ENCODE measurements around a stretch of chr20.

DNA sequence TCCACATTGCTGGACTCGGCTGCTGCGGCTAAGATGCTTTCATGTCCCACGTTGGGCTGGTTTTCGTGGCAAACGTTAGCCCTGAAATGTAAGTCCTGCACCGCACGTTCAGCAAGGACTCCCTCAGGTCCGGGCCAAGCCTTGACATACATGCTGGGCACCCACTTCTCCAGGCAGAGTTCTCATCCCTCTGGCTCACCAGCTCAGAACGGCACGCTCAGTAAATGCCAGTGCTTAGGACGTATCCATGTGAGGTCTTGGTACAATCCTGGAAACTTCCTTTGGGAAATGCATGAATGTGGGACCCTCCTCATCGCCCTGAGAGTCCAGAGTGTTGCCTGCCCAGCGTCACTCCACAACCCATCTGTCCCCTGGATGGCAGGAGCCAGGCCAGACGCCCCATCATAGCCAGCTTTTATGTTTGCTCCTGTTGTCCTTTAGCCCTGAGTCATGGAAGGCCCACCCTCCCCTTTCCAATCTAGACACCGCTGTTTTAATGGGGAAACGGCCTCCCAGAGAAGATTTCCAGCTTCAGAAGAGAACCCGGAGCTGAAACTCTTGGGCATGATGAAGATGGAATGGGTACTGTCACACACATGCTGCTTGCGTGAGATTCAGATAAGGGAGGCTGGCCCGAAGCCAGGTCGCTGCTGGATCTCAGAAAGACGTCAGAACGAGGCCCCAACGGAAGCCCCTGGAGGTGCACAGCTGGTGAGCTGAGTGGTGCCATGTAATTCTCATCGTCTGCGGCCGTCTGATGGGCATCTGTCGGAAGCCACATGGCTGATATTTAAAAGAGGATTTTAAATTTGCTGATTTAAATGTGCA is 8.7 kb downstream of the SLCO4A1 start:
- PRO-cap, 2 experiments, result no peak in any of the 2 experiments

DNA sequence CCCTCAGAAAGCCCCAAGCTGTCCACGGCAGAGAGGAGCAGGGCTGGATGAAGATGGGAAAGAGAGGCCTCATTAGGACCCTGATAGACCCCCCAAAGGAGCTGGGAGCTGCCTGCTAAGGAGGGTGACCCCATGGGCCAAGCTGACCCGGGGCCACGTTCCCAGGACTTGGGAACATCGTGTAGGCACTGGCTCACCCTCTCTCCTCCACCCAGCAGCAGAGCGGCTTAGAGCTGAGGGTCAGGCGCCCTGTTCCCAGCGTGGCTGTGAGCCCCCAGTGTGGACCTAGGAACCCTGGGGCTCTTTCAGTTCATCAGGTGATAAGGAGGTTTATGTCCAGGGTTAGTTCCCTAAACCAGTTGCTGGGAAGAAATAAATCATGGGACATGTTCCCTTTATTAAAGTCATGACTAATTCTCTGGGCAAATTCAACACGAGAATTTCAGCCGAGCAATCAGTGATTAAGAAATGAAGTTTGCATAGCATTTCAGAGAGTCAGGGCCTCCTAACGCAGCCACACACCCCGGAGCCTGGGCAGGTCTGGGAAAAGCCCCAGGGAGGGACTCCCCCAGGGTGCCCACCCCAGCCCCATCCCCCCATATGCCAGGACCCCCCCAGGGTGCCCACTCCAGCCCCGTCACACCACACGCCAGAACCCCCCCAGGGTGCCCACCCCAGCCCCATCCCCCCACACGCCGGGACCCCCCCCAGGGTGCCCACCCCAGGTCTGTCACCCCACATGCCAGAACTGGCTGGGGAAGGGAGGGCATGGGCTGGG is 20.0 kb downstream of the SLCO4A1 start:
- PRO-cap, 2 experiments, result no peak in any of the 2 experiments

GRCh38 chr20:62772976-62773595 is 23.2 kb upstream of the MRGBP start:
- PRO-cap, 2 experiments, result no peak in any of the 2 experiments

- PRO-cap, 2 experiments, result peak in 2 of 2 experiments; most common minus-strand start chr20:62776921 (in 2)
Measured at GRCh38 chr20:62776281-62777349, 19.7 kb upstream of the MRGBP start.

DNA sequence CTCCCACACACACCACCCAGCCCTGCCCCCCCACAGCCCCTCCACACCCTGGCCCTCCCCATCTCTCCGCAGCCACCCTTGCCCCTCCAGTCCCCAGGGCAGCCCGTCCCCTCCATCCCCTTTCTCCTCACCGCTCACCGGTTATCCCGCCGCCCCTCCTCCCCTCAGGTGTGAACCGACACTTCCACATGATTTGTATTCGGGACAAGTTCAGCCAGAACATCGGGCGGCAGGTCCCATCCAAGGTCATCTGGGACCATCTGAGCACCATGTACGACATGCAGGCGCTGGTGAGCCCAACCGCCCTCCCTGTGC is 626 bp downstream of the MRGBP start:
- PRO-cap, 2 experiments, result no peak in any of the 2 experiments

- PRO-cap, 2 experiments, result no peak in any of the 2 experiments
Measured at GRCh38 chr20:62818271-62818881, 1.5 kb downstream of the COL9A3 start.

GRCh38 chr20:62837937-62839043 is 21.4 kb downstream of the COL9A3 start:
- PRO-cap, 2 experiments, result no peak in any of the 2 experiments

DNA sequence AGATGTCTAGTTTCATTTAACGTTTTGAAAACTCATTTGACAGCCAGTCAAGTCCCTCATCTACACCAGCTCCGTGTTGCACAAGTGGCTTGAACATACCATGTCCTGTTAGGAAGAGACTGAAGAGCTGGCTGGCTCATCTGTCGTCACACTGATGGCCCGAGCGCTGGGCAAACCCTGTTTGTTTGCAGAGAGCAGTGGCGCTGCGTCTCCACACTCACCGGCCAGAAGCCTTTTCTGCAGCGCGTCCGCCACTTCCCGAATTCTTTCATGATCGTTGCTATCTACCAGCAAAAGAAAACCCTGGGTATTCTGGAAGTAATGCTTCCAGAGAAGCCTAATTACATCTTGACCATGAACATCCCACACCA is 10.6 kb upstream of the TCFL5 start:
- PRO-cap, 2 experiments, result no peak in any of the 2 experiments

DNA sequence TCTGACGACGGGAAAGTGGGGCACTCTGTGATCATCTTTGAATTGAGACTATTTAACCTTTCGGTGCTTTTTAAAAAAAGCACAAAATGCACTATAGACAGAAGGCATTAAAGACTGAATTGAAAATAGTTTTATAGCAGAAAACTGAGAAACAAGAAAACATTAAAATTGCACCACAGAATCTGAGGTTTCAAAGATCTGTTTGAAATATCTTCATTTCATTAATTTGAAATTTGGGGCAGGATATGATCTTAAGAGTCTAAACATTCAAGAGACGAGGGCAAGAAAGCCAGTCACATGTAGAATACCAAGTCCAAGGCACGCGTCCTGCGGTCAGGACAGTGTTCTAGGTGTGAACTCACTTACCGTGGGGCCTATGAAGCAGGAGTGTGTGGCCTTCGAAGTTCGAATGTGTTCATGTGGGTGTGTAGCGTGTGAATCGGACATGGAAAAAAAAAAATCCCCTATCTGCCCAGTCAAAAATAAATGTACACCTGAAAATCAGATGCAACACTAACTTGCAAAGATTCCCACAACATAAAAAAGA is 21.3 kb downstream of the DIDO1 start:
- PRO-cap, 2 experiments, result peak in 1 of 2 experiments; most common minus-strand start position 196 of the sequence (in 1)

GRCh38 chr20:62924057-62925347 is 1.8 kb downstream of the DIDO1 start:
- PRO-cap, 2 experiments, result no peak in any of the 2 experiments

DNA sequence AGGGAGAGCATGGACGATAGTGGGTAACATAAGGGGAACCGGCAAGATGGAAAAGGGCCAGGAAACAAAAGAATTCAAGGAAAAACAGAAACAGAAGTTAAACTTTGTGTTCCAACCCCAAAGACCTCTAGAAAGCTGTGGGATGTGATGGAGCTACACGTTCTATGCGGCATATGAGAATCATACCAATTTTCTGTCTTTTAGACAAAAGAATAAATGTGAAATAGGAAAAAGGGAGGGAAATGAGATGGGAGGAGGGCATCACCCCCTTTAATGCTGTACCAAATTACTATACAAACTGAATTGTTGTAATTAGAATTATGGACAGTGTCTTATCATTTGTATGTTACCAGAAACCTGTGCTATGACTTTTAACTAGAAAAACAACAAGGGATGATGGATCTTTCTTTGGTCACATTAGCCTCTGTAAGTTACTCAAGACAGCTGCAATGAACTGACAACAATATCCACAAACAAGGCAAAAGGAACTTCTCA is 4.1 kb upstream of the DIDO1 start:
- PRO-cap, 2 experiments, result no peak in any of the 2 experiments

DNA sequence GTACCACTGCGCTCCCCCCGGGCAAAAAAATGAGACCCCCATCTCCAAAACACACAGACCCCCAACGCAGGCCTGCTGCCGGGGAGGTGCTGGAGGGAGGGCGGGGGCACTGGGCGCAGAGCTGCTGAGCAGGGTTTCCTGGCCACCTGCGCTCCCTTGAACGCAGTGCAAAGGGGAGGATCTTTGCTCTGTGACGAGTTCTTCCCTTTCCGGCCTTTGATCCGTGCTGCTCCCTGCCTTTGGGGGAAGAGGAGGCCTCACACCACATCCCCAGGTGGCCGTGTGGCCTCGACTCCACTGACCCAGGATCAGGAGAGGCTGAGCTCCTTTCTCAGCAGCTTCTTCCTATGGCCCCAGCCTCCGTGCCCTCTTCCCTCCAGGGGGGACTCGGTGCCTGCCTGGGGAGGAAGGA is 8.9 kb upstream of the COL20A1 start:
- PRO-cap, 2 experiments, result no peak in any of the 2 experiments

DNA sequence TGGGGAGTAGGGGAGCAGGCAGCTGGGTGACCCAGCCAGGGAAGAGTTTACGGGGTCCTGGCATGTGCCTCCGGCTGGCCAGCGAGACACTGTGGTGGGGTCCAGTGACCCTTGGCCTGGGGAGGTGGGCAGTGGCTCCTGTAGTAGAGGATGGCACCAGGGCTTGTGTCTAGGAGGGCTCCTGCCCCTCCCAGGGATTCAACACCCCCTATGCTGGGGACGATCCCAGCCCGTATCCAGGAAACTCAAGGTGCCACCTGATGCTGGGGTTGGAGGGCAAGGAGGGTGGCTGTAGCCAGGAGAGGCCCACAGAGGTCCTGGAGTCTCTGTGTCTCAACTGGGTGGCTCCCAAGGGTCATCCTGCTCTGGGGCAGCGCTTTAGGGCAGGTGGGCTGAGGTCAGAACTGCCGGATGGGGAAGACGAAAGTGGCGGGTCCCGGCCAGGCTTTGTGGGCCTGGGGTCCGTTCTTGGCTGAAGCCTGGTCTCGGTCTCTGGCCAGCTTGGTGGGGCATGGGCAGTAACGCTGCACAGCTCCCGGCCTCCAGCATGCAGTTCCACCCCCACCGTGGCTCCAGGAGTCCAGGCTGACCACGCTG is 2.9 kb upstream of the COL20A1 start:
- PRO-cap, 2 experiments, result peak in 1 of 2 experiments; most common plus-strand start position 439 of the sequence (in 1)

DNA sequence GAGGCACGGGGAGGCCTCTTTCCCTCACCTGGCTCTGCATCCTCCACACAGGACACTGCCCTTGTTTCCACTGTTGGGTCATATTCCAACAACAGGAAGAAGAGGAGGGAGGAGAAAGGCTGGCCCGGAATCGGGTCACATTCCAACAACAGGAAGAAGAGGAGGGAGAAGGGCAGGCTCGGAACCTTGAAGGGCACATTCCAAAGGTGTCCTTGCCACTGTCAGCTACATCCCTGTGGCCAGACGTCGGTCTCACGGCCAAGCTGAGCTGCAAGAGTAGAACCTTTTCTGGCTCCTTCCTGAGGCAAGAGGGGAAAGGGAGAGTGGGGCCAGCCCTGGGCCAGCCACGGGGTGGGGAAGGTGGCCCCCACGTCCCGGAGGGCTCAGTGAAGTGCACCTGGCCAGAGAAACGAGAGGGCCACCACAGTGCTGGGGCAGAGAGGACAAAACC is 25.4 kb downstream of the CHRNA4 start:
- PRO-cap, 2 experiments, result no peak in any of the 2 experiments

DNA sequence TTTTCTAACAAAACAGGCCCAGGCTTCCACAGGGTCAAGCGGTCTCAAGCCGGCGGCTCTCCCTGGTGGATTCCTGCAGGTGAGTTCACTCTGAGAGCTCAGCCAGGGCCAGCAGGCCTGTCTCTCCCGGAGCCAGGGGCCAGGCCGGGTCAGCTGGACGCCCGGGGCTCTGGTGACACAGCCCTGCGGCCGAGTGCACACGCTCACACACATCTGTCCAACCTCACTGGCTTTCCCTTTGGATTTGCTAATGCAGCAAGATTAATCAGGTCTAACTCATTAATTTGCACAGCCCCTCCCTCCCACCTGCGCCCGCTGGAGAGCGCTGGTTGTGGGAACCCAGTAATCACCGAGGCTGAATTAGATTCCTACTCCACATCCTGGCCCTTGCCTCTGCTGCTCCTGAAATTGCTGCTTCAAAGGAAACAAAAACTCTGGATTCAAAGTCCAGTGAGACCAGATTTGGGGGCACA is 3.1 kb upstream of the CHRNA4 start:
- PRO-cap, 2 experiments, result no peak in any of the 2 experiments

GRCh38 chr20:63533646-63534517 is 3.3 kb downstream of the PTK6 start:
- PRO-cap, 2 experiments, result no peak in any of the 2 experiments

GRCh38 chr20:63554328-63555080 is 545 bp downstream of the FNDC11 start:
- PRO-cap, 2 experiments, result no peak in any of the 2 experiments

DNA sequence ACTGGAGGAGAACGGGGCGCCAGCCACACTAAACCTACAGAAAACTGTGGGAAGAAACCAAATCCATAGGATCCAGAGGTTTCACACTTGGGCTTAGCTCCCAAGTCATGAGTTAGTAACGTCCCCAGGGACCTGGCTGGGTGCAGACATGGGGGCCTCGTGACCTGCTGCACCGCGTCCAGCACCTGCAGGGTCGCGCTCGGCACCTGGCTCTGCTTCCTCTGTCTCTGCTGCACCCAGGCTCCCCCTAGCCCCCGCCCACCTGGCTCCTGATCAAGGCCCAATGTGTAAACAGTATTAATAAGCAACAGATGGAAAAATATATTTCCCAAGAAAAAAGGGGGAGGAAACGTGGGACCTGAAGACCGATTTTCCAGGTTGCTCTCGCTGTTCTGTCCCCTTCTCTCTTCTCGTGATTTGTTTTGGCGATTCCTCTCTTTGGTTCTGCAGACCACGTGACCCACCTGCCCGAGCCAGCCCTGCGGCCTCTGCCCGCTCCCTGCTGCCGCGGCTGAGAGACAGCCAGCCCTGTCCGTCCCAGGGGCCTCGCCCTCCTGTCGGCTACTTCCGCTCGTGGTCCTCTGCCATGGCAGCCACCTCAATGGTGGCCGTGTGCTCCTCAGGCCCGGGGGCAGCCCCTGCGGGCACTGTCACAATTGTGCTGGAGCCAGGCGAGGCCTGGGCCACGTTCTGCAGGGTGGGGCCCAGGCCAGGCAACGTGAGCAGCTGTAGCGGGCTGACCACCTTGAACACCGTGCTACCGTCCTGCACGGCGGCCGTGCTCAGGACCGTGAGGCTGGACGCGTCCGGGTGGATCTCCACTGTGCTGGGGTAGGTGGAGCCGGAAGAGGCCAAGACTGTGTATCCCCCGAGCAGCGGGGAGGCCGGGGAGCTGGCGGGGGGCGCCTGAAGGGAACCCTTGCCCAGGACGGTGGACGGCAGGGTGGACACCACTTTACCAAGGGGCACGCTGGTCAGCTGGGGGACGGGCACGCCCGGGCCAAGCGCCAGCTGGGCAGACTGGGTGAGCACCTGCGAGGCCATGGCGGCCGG is 15.8 kb upstream of the HELZ2 start:
- PRO-cap, 2 experiments, result no peak in any of the 2 experiments

- PRO-cap, 2 experiments, result peak in 2 of 2 experiments; most common plus-strand start chr20:63612575 (in 2); most common minus-strand start chr20:63612333 (in 1)
Measured at GRCh38 chr20:63612258-63612876, 14.5 kb downstream of the GMEB2 start.

- PRO-cap, 2 experiments, result no peak in any of the 2 experiments
Measured at GRCh38 chr20:63640749-63641230, 12.4 kb downstream of the STMN3 start.

Data from monocyte (primary cell).